Panc1 (cell line): ENCODE data around the genes DNAJA4 and ADAMTS7.

DNA sequence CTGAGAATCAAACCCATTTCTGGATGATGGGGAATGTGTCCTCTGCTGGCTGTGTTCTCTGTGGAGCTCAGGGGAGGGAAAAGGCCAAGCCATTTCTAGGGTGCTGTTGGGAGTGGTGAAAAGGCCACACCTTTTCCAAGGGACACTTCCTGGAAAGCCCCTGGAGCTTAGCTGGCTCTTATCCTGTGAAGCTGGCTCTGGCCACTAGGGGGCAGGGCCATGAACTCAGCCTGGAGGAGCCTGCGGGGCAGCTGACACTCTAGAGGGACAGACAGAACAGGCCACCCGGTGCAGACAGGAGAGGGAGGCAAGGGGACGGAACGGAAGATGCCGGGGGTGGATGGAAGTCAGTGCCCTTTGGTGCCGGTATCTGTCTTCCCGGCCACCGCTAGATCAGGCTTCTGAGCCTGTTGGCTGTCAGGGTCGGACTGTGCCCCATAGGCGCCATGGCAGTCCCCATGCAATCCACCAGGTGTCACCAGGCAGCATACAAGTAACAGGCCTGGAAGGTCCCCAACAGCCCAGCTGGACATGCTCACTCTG, 167.1 kb downstream of the TBC1D2B start:
- RRBS, 2 experiments: no CpG with 5 or more reads among the region's 10 CpGs

DNA sequence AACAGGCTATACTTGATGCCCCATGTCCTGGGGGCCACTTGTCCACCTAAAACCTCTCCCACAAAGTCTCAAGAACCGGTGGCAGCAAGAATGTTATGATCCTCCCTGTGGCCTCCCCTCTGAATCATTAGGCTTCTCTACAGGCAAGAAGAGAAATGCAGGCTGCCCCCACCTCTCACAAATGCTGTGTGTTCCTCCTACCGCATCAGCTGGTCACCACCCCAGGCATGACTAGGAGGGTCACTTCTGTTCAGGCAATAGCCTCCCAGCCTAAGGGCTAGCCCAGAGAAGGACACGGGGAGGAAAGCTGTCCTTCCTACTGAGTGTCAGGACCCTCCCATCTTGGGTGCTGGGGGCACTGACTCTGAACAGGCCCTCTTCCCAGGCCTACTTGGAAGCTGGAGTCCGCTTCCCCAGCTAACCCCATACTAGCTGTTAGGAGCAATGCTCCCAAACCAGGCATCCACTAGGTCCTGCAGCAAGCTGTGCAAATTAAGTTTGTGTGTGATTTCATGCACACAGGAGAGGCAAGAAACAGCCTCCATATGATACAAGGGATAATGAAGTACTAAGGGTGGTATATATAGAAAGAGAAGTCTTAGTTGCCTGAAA, 54.1 kb downstream of the TBC1D2B start:
- RRBS, 2 experiments: no CpG with 5 or more reads among the region's 4 CpGs

- RRBS, 2 experiments: no CpG with 5 or more reads among the region's 4 CpGs
Measured at GRCh38 chr15:78037973-78038293, 39.6 kb downstream of the TBC1D2B start.

GRCh38 chr15:78046845-78047857, 30.4 kb downstream of the TBC1D2B start:
- RRBS, 2 experiments: no CpG with 5 or more reads among the region's 7 CpGs

DNA sequence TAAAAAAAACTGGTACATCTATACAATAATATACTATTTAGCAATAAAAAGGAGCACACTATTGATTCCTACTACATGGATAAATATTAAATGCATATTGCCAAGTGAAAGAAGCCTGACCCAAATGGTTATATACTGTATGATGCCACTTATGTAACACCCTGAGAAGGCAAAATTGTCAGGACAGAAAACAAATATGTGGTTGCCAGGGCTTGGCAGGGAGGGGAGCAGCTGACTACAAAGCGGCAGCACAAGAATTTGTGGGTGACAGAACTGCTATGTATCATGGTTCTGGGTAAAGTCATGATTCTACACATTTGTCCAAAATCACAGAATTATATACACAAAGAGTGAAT, 22.6 kb downstream of the TBC1D2B start:
- RRBS, 2 experiments: no CpG with 5 or more reads among the region's 1 CpG

DNA sequence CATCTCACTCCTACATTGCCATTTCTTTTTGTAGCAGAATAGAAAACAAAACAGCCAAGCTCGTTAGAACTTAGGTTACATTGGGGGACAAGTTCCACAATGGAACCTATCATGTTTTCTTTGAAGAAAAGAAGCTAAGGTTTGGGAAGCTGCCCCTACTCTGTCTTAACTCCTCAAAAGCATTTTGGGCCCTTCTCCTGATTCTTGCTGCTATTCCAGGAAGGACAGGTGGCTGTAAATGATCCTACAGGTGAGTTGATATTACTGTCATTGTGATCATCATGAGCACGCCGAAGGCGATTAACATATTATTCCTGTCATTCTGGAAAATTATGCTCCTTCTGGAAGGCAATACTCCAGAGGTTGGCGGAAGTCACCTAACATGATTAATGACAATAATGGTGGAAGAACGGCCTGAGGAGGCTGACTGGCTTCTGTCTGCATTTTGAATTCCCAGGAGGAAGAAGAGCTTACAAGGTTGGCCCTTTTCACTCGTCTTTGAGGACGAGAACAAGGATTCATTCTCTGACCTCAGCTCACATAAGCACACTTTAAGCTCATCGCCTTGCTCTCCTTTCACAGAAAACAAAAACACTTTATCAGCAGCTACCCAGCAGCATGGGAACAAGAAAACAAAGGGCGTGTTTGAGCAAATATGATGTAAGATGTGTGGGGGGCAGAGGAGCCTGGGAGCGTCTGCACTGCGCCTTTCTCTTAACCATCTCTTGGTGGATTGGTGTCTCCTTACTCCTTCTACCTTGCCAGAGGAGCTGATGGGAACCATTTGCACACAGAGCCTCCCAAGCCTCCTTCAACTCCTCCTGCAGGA, 23.2 kb downstream of the ACSBG1 start:
- RRBS, 2 experiments: no CpG with 5 or more reads among the region's 12 CpGs

GRCh38 chr15:78263983-78264969, at the start of gene DNAJA4:
Gene DNAJA4, plus strand, starts transcription at chr15:78264562.
- RRBS, 2 experiments: 20 to 22% methylated on average over 59 to 71 of the region's 109 CpGs

- RRBS, 2 experiments: no CpG with 5 or more reads among the region's 17 CpGs
Measured at GRCh38 chr15:78539596-78540170, 561 bp upstream of the PSMA4 start.

DNA sequence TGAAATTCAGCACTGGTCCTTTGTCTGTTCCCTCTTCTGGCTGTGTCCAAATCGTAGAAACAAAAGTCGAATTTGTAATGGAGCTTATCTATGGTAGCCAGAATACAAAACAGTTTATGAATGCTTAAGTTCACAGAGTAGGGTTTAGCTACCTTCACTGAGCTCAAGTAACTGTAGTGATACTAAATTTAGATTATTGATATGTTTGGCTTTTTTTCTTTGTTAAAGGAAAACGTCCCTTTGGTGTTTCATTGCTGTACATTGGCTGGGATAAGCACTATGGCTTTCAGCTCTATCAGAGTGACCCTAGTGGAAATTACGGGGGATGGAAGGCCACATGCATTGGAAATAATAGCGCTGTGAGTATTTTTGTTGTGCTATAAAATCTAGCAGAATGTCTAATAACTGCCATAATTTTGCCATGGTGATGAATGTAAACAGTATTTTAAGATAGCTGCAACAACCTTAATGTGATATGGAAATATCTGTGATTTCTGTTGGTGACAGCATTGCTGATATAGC, 5.2 kb downstream of the PSMA4 start:
- RRBS, 2 experiments: no CpG with 5 or more reads among the region's 5 CpGs

- RRBS, 2 experiments: 9 to 13% methylated on average over 39 to 40 of the region's 77 CpGs
Measured at GRCh38 chr15:78619665-78620676, 825 bp downstream of the CHRNA3 start.

- RRBS, 2 experiments: no CpG with 5 or more reads among the region's 16 CpGs
Measured at GRCh38 chr15:78720100-78720619, 79.2 kb upstream of the CHRNB4 start.

GRCh38 chr15:78811093-78811843, at the start of gene ADAMTS7:
Gene ADAMTS7, minus strand, starts transcription at chr15:78811464.
- RRBS, 2 experiments: 2 to 6% methylated on average over 40 of the region's 77 CpGs

- RRBS, 2 experiments: no CpG with 5 or more reads among the region's 8 CpGs
Measured at GRCh38 chr15:78877281-78877825, 4.7 kb downstream of the MORF4L1 start.

DNA sequence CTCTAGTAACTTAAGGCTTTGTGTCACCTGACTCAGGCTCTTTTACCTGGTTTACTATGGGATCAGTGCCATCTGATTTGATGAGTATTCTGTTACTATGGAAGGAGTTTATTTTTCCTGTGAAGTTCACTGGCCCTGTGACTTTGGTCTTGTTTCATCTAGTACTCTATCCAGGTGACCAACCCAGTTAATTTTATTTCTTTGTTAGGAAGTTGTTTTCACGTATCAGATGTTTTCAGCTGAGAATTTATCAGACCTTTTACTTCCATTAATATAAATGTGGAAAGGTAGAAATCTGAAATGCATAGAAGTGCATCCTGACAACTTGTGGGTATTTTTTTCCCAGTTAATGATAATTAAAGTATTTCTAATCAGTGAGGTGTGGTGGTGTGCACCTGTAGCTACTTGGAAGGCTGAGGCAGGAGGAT, 9.1 kb downstream of the MORF4L1 start:
- RRBS, 2 experiments: no CpG with 5 or more reads among the region's 1 CpG

GRCh38 chr15:78906667-78907746, 34.3 kb downstream of the MORF4L1 start:
- RRBS, 2 experiments: no CpG with 5 or more reads among the region's 6 CpGs

GRCh38 chr15:78909855-78910426, 34.9 kb downstream of the CTSH start:
- RRBS, 2 experiments: no CpG with 5 or more reads among the region's 11 CpGs

GRCh38 chr15:78932002-78933273, 12.4 kb downstream of the CTSH start:
- RRBS, 2 experiments: 95% methylated on average over 5 of the region's 23 CpGs

DNA sequence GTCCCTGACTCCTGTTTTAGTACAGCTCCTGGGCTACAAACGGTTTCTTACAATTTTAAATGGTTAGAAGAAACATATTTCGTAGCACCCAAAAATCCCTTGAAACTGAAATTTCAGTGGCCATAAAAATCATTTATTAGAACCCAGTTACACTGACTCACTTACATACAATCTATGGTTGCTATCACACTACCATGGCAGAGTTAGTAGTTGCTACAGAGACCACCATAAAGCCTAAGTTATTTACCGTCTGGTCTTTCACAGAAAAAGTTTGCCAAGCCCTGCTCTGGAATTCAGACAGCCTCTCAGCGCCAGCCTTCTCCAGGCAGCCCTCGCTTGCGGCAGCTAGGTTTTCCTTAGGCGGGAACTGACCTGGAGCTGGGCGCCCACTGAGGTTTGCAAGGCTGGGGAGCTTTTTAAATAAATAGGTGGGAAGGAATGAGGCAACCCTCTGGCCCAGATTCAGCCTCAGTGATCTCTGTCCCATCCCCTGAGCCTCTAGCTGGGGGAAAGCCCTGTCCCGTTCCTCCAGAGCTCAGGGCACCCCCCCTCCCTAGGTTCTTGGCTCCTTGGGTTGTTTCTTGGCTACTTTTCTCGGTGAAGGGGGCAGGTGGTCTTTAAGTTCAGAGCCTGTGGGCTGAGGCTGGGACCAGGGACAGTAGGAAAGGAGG, 1.2 kb downstream of the CTSH start:
- RRBS, 2 experiments: no CpG with 5 or more reads among the region's 10 CpGs

GRCh38 chr15:78979614-78980172, 34.8 kb upstream of the CTSH start:
- RRBS, 2 experiments: no CpG with 5 or more reads among the region's 10 CpGs

DNA sequence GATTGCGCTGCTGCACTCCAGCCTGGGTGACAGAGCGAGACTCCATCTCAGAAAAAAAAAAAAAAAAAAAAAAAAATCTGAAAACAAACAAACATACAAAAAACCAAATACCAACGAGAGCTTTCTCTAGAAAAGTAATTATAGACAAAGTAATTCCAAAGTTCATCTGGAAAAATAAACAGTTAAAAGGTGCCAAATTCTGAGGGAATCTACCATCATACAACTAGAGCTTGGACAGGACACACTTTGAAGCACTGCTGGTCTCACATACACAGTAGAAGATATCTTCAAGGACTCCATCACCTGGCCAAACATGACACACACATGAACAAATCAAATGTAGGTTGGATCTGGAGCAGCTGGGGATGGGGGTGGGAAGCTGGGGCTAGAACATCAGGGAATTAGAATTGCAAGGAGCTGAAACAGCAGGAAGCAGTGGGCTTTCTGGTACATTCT, 41.1 kb upstream of the CTSH start:
- RRBS, 2 experiments: no CpG with 5 or more reads among the region's 3 CpGs